ENCODE results near the genes TUBB6 and AFG3L2.

DNA sequence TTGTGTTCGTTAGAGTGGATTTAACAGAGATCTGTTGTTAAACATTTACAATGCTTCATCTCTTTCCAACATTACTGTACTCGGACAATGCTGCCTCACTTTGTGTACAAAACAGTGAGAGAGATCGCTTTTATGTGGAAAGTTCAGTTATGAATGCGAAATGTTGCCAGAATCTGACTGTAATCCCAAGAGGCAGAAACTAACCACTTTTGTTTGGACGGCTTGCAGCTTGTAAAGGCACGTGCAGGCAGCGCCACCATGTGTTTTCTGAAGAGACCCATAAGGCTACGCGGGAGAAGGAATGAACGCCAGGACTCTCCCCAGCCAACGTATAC, 5.8 kb upstream of the NAPG start:
- RRBS = no CpG with 5 or more reads among the region's 11 CpGs

DNA sequence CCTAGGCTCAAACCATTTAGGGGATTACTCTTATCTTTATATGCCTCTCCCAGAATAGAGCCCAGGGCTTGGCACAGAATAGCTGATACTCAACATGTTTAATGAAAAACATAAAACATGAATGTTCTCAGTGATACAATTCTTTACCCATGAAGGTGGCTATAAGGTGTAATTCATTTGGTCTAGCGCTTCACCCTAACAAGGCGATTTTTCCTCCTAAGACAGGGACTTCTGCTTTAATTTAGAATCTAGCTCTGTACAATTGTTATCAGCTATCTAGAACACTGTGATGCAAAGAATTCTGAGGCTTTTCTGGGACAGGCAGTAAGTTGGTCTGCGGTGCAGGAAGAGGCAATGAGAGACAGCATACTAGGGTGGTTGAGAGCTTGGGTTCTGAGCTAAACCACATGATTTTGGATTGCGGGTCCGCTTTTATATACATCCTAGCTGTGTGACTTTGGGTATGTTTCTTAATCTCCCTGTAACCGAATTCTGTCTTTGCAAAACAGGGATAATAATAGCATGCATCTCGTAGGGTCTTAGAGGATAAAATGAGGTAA, 187.9 kb downstream of the NAPG start:
- RRBS = no CpG with 5 or more reads among the region's 7 CpGs

GRCh38 chr18:11852930-11853573, 1.8 kb downstream of the CHMP1B start:
- RRBS = no CpG with 5 or more reads among the region's 5 CpGs

- RRBS = 3% methylated on average over 28 of the region's 68 CpGs
These were observed 934 bp upstream of the IMPA2 start for GRCh38 chr18:11980173-11980973.

DNA sequence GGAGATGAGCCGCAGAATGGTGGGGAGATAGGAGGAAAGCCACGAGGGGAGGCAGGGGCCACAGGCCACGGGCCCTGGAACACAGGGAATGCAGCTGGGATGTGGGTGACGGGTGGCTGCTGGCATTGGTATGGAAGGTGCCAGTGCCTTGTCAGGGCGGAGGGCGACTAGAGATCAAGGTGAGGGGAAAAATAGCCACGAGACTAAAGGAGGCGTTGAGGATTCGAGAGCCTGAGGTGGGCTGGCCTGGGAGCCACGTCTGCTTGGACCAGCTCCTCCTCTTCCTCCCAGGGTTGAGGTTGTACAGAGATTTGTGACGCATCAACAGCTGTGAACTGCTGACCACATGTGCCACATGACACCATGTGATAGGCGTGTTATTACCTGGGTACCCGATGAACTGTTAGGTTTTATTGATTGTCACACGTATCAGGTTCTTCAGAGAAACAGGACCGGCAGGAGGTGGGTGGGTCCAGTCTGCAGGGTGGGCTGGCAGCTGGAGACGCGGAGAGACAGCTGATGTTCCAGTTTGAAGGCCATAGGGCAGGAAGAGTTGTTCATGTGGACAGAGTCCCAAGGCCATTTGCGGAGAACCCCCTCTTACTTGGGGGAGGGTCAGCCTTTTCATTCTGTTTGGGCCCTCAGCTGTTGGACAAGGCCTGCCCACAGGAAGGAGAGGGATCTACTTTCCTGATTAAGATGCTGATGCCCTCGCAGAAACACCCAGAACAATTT, 10.0 kb downstream of the IMPA2 start:
- RRBS = no CpG with 5 or more reads among the region's 19 CpGs

DNA sequence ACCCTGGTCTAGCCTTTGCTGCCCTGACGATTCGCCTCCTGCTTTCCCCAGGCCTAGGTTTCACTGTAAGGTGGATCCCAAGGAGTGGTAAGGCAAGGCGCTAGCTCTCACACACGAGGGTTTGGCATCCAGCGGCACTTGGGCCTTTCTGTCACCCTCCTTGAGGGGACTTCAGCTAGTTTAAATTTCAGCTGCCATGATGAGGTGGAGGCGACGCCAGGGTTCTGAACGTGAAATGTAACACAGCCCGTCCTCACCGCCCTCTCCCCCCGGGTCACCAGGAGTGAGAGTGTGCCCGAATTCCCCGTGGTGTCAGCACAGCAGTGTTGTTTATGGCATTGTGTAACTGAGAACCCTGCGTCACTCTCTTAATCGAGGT, 4.5 kb downstream of the CIDEA start:
- RRBS = no CpG with 5 or more reads among the region's 15 CpGs

GRCh38 chr18:12280106-12280545, 26.0 kb downstream of the CIDEA start:
- RRBS = no CpG with 5 or more reads among the region's 7 CpGs

GRCh38 chr18:12287098-12288484, 20.4 kb upstream of the TUBB6 start:
- RRBS = 13% methylated on average over 12 of the region's 81 CpGs

DNA sequence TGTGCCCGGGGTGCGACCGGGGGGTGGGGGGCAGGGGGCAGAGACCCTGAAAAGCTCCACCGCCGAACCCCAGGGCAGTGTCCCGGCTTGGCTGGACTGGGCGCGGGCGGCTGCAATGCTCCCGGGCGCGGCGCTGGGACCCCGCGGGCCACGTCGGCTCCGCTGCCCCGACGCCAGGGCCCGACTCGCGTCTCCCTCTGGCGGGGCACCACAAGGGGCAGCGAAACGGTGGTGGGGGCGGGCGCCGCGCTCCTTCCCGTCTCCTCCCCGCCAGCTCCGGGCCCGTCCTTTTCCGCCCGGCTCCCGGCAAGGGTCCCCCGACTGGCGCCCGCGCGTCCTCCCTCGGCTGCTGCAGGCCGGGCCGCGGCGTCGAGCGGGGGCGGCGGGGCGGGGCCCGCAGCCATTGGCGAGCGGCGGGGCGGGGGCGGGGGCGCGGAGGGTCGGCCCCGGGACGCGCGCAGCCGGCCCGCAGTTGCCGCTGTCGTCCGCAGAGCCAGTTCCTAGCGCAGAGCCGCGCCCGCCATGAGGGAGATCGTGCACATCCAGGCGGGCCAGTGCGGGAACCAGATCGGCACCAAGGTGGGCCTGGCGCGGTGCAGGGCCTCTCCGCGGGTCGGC, at the start of gene TUBB6:
Gene TUBB6 (plus strand): TSS at position 471 of the 618 bp plus-strand sequence.
- RRBS = 2% methylated on average over 31 of the region's 83 CpGs

DNA sequence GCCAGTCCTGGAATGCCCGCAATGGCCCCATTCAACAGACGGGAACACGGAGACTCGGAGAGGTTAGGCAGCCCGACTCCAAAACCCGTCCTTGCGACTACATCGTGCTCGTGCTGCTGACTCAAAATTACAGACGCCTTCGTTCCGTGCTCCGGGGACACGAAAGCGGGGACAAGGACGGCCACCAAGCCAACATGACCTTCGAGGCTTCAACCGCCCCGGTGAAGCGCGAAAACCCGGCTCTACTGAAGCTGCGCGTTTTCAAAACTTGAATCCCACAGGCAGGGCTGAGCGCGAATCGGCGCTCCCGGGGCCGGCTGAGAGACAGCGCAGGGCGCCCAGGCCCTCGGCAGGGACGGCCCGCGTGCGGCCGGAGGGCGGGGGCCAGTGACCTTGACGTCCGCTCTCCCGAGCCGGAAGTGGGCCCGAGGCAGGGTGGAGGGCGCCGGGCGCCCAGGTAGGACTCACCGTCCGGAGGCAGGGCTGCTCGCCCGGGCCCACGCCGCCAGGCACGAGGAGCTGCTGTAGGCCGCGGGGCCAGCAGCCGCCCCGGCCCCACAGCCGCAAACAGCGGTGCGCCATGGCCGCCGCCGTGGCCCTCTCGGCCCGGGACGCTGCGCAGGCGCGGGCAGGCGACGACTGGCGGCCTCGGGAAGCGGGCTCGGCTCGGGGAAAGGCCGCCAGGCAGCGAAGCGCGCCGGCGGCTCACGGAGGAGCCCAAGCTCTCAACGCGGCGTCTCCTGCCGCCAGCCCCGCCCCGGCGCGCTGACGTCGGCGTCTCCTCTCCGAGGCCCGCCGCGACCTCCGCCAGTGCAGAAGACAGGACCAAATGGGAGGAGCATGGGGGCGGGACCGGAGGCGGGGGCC, at the start of gene AFG3L2:
Gene AFG3L2 (minus strand): TSS at position 727 of the 867 bp plus-strand sequence.
- RRBS = 2% methylated on average over 74 of the region's 103 CpGs

DNA sequence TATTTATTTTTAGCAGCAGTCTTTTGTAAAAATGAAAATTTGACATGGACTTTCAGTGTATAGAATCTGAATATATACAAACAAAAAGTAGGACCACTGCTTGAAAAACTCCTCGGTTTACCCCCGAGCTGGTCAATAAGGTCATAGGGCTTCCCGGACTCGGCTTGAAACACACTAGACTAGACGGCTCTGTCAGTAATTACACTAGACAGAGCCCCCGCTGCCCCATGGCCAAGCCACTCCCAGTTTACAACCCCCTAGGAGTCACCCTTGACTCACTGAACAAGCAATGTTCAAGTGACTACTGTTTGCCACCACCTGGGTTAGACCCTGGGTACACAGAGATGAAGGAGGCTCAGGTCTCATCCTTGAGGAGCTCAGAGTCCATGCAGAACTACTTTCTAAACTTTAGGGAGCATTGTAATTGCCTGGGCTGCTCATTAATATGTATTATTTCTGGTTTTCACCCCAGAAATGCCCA, 13.8 kb upstream of the PRELID3A start:
- RRBS = no CpG with 5 or more reads among the region's 6 CpGs

GRCh38 chr18:12415588-12416193, 8.0 kb downstream of the PRELID3A start:
- RRBS = no CpG with 5 or more reads among the region's 9 CpGs

- RRBS = no CpG with 5 or more reads among the region's 13 CpGs
These were observed 95.5 kb downstream of the PRELID3A start for GRCh38 chr18:12503057-12503751.

DNA sequence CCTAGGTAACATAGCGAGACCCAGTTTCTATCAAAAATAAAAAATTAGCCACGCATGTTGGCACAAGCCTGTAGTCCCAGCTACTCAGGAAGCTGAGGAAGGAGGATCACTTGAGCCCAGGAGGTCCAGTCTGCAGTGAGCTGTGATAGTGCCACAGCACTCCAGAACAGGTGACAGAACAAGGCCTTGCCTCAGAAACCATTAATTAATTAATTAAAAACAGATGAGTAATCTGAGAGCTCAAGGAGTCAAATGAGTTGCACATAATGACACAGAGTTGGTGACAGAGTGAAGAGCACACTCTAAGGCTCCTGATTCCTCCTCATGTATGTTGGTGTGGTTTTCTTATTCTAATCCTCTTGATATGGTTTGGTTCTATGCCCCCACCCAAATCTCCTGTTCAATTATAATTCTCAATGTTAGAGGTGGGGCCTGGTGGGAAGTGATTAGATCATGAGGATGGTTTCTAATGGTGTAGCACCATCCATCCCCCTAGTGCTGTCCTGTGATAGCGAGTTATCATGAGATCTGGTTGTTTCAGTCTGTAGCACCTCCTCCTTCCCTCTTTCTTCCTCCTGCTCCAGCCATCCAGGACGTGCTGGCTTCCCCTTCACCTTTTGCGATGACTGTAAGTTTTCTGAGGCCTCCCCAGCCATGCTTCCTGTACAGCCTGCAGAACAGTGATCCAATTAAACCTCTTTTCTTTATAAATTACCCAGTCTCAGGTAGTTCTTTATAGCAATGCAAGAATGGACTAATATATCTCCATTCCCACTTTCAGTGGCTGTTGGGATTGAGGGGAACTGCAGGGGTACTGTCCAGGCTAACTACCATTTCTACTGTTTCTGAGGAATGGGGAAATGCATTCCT, 19.4 kb downstream of the SPIRE1 start:
- RRBS = no CpG with 5 or more reads among the region's 5 CpGs

- RRBS = no CpG with 5 or more reads among the region's 2 CpGs
These were observed 10.4 kb downstream of the PSMG2 start for GRCh38 chr18:12713332-12713545.

- RRBS = 4% methylated on average over 40 of the region's 54 CpGs
These were observed 82.0 kb upstream of the LDLRAD4 start for GRCh38 chr18:13136537-13137083.

DNA sequence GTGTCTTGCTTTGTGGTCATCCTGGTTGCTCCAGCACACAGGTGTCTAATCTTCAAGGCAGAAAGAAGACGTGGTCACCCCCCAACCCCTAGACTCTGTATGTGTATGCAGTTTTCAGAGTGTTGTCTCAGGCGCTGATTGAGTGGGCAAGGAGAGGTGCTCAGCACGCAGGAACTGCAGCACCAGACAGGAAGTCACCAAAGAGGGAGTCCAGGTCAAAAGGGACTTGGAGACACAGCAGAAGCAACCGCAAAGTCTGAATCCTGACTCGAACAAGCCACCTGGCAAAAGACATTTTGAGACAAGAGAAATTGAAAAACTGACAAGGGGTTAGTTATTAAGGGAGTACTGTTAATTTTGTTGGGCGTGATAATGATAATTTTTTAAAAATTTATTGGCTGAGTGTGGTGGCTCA, 79.8 kb upstream of the LDLRAD4 start:
- RRBS = no CpG with 5 or more reads among the region's 6 CpGs

- RRBS = no CpG with 5 or more reads among the region's 11 CpGs
These were observed 53.5 kb upstream of the LDLRAD4 start for GRCh38 chr18:13164885-13165541.

- RRBS = no CpG with 5 or more reads among the region's 6 CpGs
These were observed 17.4 kb downstream of the LDLRAD4 start for GRCh38 chr18:13236009-13236355.

DNA sequence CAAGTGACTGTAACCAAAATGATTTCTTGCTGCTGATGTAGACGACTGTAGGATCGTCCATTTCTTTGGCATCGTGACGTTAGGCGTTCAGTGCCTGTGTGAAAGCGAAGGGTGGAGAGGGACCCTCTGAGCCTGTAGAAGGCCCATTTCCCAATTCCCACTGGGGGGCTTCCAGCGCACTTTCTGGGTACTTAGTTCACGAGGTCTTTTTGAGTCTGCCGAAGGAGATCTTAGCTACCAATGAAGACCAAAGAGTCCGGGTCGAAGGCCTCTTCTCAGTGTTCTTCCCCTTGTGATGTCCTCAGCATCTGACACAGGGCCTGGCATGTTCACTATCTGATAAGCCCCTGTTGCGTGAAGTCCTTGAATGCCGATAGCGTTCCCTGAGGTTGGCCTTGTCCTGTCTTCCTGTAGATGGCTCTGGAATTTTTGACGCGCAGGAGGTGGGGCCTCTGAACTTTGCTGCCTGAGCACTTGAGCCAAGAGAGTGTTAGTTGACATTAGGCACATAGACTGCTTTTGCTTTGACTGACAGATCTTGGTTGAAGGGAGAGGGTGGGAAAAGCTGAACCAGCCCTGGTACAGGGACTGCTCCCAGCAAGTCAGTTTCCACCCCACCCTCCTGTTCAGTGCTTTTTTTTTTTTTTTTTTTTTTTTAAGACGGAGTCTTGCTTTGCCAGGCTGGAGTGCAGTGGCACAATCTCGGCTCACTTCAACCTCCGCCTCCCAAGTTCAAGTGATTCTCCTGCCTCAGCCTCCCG, 52.9 kb downstream of the LDLRAD4 start:
- RRBS = no CpG with 5 or more reads among the region's 20 CpGs

All from AG04449 (cell line).